Mammary microvascular endothelial cell (primary cell): ENCODE measurements around a stretch of chr12.

DNA sequence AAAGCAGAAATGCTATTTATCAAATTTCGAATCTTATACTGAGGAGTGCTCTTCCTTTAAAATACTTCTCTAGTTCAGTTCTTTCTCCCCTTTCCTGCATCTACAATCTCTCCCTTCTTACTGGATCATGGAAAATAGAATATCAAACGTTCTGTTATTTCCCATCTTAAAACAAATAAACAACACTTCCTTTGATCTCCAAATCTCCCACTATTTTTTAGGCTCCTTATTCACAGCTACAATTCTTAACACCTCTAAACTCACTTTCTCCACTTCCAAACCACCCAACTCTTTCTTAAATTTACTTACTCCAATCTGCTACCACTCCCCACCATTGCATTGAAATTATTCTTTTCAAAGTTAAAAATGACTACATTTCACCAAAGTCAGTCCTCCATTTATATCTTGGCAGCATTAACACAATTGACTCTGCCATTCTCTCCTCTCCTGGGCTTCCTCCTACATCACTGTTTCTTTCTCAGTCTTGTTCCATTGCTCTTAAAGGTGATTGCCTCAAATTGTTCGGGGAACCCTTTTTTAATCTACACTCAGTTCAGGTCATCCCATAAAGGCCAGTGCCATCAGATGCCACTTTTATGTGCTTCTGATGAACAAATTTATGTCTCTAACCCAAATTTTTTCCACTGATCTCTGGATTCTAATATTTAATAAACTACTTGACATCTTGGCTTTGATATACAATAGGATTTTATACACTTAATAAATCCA, 150.7 kb upstream of the SOX5 start:
- RAMPAGE, long total RNA = no peak

DNA sequence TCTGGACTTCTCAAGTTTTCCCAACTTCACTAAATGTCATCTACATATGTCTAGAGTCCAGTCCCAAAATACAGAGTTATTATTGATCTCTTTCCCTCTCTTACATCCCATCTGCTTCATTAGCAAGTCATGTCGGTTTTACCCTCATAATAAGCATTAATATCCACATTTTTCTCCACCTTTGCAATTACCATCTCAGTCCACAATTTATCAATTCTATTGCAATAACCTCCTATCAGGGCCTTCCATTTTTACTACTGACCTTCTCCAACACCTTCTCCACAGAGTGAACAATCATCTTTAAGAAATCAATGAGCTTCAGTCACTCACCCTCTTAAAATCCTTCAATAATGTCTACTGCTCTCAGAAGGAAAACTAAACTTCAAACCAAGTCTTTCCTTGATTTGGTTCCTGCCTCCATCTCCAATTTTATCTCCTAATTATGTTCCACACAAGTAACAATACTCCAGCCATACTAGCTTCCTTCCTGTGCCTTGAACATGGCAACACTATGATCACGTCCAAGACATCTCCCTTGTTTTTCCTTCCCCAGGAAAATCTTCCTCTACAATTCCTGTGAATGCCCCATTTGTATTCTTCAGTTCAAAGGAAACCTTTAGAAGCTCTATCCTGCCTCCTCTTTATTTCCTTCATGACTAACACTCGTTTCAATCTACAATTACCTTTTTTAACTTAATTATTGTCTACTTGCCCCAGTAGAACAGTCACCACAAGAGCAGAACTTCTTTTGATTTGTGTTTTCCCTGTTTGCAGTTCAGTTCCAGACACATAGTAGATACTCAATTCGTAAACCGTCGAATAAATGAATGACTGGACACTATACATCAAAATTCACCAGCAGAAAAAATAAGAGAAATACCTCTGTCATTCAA, 151.6 kb upstream of the SOX5 start:
- RAMPAGE, long total RNA = no peak

DNA sequence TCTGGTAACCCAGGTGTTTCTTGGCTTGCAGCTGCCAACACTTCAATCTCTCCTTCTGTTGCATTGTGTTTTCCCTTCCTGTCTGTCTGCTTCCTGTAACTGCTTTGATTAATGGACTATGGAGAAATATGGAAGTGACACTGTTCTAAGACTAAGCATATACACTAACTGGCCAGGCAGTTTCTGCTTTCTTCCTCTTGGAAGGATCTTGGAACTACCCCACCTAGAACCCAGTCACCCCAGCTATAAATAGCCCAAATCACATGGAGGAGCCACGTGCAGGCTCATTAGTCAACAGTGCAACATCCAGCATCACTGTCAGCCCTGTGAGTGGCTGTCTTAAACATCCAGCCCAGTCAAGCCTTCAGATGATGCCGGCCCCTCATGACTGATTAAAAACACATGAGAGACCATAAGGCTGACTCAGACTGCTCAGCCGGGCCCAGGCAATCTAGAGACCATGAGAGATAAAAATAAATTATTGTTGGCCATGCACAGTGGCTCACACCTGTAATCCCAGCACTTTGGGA, 39.2 kb downstream of the BCAT1 start:
- RAMPAGE, long total RNA = no peak

DNA sequence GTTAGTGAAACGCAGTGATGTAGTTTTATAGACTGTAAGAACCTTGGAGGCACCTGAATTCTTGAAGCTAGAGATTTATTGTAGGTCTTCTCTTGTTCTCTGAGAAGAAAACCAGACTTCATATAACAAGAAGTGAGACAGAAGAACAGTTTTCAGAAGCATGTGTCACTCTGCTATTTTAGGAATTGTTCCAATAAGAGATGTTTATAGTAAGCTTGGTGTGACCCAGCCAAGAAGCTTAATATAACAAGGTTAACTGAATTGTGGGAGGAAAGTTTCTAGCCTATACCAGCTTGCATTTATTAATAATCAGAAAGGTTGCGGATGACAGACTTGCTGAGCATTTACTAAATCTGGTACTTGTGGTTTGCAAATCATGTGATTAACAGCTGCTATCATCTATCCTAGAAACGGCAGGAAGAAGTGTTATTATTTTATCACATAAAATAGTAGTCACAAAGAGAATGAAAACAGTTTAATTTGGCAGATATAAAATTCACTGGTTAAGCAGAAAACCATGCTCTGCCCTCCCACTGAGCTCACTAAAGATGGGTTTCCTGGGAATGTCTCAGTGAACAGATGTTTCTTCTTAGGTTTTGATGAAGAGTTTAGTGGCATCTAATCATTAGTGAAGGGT, 49.2 kb upstream of the BCAT1 start:
- RAMPAGE, long total RNA = no peak

GRCh38 chr12:25054580-25055182, 2.2 kb downstream of the IRAG2 start:
- RAMPAGE, long total RNA = no peak

DNA sequence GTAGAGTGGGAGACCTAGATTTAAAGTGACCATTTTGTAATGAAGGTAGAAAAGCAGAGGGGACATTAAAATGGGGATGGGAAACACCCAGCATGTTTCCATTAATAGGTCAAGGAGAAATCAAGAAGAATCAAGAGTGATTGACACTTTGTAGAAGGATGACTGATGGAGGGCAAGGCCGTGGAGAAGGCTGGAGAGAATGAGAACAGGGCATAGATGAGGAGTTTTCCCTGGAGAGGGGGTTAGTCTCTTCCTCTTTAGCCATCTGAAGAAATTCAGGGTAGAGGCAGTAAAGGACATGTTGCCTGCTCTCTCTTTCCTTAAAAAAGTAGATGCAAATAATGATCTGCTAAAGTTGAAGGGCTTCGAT, 71.9 kb upstream of the KRAS start:
- RAMPAGE, long total RNA = no peak

DNA sequence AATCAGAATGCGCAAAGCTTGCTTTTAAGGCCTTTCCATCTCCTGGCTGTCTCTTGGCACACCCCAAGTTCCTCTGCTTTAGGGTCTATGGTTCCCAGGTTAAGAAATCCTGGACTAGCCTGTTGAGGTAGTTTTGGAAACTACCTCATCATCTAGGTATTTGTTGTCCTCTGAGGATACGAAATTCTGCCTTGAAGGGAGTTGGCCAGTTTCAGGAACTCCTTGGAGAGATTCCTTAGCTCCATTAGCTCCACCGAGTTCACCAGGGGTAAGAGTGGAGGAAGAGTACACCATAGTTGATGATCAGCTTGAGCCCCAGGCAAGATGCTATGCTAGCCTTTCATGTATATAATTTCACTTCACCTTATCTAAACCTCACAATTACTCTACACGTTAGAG, 96.9 kb upstream of the KRAS start:
- RAMPAGE, long total RNA = no peak

DNA sequence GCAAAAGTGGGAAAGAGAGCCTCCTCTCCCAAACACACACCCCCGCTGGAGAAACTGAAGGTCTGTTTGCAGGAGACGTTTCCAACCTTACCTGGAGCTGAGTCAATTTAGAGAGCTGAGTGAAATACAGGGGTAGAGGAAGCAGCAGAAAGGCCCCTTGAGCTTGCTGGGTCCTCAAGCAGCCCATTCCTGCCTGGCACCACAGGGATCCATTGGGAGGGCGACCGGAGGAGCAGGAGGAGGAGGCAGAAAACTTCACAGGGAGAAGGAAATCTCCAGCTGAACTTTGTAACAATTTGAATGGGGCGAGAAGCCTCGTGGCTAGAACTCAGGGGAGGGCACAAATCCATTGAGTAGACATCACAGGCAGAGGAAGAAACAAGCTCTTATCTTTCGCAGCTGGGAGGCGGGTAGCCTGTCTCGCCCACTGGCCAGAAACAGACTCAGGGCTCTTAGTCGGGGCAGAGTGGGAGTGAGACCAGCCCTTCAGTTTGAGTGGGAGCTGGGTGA, 77.5 kb upstream of the LMNTD1 start:
- RAMPAGE, long total RNA = no peak

DNA sequence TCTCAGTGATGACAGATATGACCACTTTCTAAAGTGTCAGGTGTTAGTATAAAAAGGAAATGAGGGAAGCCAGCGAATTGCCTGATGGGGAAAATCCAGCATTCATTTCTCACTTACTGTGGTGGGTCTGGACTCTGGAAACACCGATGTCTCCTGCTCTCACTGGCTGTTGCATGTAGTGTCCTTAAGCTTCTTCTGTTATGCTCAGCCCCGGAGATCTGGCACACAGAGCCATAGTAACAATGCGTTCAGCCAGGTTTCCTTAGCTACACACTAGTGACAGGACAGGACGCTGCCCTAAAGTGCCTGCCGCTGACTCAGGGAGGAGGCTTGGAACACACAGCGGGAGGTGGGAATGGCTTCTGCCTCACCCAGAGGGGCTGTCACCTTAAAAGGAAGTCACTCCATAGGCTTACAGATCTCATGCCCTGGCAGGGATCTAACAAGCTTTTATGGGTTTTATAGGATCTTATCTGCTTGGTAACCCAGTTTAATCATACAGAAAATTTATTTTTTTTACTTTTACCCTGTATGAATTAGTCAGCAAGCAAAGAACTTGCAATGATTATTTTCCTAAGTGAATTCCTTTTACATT, 95.4 kb upstream of the LMNTD1 start:
- RAMPAGE, long total RNA = no peak

DNA sequence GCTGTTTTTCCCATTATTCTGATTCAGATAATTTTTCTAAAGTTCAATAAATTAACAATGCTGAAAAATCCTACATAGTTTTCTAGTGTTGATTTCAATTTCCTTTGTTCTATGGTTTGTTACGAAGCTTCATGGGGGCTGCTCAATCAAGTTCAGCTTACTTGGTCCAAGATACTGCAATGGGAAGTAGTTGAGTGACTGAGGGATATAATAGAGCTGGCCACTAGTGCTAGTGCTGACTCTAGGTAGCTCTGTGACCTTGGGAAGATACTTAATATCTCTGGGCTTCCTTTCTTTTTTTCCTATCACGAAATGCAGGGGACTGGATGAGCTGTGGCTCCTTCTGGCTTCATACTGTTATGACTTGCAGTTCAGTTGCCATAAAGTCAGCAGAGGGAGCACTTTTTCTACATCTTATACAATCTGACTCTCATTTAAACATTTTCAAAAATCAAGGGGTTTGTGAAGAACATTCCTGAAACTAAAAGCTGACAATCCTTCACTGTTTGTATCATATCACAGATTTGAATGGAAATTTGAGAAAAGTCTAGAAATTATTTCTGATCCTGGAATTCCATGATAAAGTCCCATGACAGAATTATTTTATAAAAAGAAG, 5.5 kb downstream of the BHLHE41 start:
- RAMPAGE, long total RNA = no peak

DNA sequence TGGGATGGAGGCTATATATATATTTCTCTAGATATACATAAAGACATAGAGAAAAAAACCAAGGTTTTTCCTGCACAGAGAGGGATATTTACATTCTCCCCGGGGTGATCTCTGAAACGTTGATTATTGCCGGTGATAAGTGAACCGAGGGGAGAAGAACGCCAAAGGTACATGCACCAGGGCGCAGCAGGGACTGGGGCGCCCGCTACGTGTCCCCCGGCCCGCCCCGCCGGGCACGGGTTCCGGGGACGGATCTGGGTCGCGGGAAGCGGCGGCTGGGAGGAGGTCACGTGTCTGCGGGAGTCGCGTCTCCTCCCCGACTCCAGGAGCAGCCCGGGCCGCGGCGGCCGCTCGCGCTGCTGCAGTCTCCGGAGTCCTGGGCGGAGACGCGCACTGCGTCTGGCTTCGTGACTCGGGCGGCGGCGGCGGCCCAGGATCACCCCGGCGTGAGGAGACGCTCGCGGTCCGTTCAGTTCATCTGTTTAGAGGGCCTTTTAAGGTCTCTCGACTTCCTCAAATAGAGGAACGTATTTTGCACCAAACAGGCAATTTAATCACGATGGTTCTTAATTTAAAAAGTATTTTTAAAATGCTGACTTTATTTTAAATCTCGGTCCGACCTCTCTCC, 1.6 kb upstream of the BHLHE41 start:
- RAMPAGE, long total RNA = no peak

DNA sequence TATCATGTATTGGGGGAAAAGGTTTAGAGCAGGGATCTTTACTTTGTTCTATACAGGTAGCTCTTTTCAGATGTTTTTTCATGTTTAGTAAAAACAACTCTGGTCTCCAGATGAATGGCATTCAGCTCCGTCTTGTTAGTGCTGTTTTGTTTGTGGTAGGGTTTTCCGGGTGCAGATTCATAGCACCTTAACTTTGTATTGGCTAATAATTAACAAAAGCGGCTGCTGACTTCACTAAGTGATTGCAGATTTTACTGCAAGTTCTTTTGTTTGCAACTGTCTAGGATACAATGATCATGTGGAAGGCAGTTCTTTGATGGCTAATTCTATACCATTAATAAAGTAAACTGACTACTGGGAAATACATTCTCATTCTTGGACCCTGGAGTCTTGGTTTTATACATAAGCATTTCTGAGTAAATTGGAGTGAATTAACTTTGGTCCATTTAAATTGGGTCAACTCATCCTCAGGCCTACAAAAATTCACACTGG, 32.2 kb upstream of the BHLHE41 start:
- RAMPAGE, long total RNA = no peak

- RAMPAGE, long total RNA = no peak
Observed at GRCh38 chr12:26185443-26186045, 9.8 kb upstream of the SSPN start.

DNA sequence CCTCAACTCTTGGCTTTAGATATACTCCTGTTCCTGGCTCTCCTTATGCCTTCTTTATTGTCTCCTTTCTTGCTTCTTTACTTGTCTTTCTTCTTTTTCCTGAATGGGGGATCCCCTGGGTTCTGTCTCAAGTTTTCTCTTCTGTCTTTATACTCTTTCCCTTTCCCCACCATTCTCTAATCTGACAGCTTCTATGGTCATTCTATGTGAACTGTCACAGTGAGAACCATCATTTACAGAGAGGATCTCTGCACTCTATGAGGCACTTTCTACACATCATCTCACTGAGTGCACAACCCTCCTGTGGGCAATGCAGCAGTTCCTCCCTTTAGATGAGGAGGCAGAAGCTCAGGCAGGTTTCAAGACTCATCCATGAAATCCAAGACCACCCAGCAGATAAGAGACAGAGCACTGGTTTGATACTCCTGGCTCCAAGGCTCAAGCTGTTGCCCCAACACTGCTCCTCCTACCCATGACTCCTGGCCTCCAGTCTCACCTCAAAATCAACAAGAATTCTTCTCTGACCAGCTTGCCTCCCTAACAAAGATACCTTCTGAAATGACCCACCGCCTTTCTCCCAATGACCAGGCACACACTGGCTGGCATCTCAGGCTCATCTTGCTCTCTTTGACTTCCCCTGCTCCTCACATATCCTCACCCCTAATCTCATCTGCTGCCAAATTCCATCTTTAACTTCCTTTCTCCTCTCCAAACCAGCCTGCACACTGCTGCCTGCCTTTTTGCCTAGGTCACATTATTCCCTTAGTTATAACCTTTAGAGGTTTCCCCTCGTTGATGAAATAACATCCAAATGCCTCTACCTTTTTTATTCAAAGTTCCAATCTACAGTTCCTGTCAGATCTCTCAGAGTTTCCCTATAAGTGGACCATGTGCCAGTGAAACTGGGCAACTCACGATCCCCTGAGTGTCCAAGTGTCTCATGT, 189.7 kb downstream of the SSPN start:
- RAMPAGE, long total RNA = no peak

GRCh38 chr12:26523337-26524269, 309.4 kb downstream of the ITPR2 start:
- RAMPAGE, long total RNA = no peak

GRCh38 chr12:26600383-26600965, 232.5 kb downstream of the ITPR2 start:
- RAMPAGE, long total RNA = no peak

GRCh38 chr12:26643783-26644432, 189.1 kb downstream of the ITPR2 start:
- RAMPAGE, long total RNA = no peak

- RAMPAGE, long total RNA = no peak
Observed at GRCh38 chr12:26716003-26716704, 116.8 kb downstream of the ITPR2 start.

DNA sequence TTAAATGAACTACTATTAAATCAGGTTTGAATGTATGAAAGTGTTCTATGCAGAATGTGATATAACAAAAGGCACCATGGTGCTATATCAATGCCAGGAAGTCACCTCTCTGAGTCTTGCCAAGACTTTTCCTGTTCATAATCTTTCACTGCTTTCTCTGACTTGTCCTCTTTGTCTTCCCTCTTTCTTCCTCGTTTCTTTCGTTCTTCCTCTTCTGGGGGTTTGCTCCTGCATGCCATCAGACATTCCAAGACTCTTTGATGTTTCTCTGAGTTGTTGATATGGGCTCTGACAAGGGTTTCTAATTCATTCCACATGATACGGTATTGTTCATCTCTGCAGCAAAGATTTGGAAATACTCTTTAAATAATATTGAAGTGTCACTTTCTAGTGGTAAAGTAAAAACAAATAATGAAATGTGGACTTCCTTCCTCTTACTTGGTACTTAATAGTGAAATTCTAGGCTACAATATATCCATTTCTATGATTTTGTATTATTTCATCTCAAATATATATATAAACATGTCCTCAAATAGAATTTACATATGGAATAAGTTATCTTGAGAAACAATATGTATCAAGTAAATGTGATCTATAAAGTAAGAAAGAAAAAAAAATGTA, 24.3 kb downstream of the INTS13 start:
- RAMPAGE, long total RNA = no peak

- RAMPAGE, long total RNA = no peak
Observed at GRCh38 chr12:26939215-26939880, 1.1 kb downstream of the FGFR1OP2 start.